ENCODE data around the genes PTH2R and MAP2.

DNA sequence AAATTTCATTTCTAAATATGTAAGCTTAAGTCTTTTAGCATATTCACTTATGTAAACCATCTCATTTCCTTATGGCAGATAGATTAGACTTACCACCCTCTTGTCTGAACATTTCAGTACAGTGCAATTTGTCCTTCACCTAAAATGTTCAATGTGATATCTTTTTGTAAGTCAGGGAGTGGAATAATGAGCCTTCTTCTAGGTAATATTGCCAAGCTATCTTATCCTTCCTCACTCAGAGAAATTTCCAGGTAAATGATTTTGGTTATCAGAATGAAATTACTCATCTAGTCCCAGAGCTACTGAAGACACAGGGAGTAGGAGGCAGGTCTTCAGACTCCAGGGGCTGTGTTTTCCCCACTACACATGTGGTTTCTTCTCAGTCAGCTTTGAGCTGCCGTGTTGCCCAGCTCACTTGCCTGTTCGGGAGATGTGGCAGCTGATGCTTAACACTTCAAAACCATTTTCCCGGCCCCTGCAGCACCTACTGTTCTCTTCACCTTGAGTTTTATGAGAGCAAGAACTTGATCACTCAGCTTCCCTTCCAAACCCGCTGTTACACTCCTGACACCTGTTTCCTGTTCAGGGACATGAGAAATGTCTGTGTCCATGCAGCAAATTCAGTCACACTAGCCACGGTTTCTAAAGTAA, 92.1 kb downstream of the KLF7 start:
- RRBS: no CpG with 5 or more reads among the region's 5 CpGs

DNA sequence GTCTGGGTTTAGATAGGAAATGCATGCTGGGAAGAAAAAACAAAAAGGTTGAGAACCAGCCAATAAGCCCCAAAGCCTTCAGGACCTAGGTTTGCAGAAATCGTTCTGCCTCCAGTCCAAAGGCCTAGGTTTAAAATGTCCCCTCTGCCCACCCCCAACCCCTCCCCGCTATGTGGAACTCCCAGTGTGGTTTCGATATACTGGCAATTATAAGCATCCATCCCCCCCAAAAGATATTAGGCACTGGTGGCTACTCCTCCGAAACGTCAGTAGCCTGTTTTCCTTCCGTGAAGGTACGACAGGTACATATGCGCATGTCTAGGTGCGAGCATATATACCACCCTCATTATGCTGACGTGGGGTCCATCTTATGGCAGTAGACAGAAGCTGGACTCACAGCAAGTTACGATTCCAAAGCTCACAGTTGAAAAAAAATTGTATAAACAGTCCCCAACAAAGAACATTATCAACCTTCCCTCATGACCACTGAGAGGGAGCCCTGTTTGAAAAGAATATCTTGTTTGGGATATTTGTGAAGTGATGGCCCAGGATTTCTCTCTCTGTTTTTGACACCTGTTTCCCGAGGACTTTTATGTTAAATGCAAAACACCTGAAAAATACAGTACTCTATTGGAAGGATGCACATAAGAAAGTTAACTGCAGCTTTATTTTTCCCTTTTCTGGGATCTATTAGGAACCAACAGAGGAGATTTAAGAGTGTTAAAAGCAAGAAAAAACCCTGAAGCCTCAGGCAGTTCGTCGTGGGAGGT, 89.7 kb downstream of the KLF7 start:
- RRBS: no CpG with 5 or more reads among the region's 14 CpGs

DNA sequence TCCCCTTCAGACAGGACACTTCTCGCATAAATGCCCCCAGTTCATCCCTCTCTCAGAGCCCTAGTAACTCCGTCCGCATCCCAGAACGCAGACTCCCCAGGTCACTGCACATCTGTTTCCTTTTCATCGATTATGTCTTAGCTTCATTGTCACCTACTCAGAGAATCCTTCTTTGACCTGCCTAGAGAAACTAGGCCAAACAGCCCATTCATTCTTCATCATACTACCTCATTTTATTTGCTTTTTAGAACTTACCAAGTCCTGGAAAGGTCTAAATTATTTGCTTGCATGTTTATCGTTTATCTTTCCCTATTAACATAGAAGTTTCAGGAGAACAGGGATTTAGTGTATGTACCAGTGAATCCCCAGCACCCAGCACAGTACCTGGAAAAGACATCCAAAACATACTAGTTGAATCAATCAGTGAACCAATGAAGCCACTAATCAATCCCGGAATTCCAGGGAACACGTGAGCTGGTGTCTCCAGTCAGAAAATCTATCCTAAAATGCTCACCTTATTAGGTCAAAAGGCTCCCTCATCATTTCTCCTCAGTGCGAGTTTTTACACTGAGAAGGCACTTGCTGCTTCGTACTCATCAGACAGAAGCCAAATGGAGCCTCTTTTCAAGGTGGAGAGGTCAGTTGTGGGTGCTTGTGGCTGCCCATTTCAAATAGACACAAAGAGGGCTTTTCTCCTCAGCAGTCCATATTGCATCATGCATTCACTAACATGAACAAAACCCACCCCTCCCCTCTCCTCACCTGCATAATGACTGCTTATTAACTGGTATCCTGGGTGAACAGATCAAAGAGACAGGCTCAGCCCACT, 29.2 kb downstream of the KLF7 start:
- RRBS: no CpG with 5 or more reads among the region's 10 CpGs

DNA sequence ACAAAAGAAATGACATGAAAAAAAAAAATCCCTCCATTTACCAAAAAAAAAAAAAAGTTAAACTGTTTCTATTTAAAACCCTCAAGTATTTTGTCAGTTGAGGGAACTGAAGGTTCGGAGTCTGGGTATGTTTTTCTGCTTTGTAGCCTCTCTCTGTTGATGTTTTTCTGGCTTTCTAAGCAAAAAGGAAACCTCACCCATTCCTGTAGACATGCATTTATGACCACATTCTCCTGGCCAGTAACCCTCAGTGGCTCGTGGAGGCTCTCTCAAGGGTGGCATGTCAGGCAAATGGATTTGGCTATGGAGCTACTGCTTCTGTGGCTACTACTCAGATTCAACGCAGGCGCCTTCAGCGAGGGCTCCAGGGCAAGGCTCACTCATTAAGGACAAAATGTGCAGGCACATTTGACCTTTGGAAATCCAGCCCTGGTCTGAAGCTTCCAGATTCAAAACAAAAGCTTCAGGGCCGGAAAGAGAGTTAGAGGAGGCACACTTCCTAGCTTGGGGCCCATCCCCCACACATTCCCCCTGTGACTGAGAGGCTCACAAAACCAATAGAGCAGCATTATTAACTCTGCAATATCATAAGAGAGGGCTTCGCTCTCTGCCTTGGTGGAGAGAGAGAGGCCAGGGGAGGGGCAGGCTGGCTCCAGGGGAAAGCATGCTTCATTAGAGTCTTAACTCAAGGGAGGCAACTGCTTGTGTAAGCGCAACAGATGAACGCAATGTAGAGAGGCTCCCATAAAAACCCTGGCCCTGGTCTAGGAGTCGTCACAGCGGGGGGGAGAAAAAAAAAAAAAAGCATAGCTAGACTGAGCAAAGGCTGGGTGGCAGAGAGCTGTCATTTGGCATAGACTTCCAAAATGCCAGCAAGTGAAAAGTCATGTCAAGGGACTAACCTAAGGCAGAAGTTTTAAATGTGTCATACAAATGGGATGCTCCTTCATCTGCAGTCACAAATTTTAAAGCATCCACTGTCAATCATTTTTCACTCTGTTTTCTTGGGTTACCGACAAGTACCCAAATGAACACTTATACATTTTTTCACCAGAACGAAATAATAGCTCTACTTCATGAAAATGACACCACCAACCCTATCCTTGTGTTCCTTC, 22.0 kb downstream of the KLF7 start:
- RRBS: no CpG with 5 or more reads among the region's 13 CpGs

- RRBS: no CpG with 5 or more reads among the region's 2 CpGs
These were observed 30.6 kb upstream of the CREB1 start for GRCh38 chr2:207499002-207499651.

GRCh38 chr2:207501208-207501729, 28.5 kb upstream of the CREB1 start:
- RRBS: no CpG with 5 or more reads among the region's 2 CpGs

- RRBS: 65% methylated on average over 5 of the region's 76 CpGs
These were observed 1.3 kb downstream of the FZD5 start for GRCh38 chr2:207768220-207768998.

GRCh38 chr2:207815369-207815568, 45.6 kb upstream of the FZD5 start:
- RRBS: no CpG with 5 or more reads among the region's 2 CpGs

GRCh38 chr2:207897445-207897767, 127.7 kb upstream of the FZD5 start:
- RRBS: no CpG with 5 or more reads among the region's 5 CpGs

GRCh38 chr2:207935856-207936386, 89.4 kb downstream of the PLEKHM3 start:
- RRBS: no CpG with 5 or more reads among the region's 4 CpGs

GRCh38 chr2:208112989-208113317, 11.4 kb downstream of the CRYGD start:
- RRBS: no CpG with 5 or more reads among the region's 6 CpGs

GRCh38 chr2:208256939-208257657, 2.2 kb upstream of the IDH1 start:
- RRBS: no CpG with 5 or more reads among the region's 9 CpGs

DNA sequence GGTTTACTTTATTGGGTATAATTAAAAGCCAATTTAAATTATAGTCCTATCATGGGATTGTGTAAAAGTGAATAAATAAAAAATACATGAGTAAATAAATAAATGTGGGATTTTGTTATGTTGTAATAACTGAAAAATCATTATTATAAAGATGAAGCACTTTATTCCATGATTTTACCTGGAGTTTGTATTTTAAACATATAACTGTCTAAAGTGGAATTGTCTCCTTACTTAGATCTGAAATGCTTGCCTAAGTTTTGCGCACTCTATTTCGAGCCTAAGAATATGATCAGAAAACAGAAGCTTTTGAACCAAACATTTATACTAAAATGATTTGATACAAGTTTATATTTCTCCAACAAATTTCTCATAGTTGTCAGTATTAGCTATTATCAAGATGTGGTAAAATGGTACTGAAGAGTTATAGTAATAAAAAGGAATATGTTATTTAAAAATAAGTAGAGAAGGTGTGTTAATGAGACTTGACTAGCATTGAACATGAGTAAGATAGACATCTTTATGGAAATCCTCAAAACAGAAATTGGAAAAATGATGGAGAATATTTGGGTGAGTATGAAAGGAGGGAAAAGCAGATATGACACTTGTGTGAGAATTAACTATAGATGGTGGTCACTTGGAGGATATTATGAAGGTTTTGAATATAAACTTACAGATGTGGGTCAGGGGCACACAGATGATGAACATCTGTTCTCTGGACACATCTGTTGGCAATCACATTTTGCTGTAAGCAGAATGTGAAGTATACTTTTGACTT, 39.8 kb downstream of the PIKFYVE start:
- RRBS: no CpG with 5 or more reads among the region's 2 CpGs

DNA sequence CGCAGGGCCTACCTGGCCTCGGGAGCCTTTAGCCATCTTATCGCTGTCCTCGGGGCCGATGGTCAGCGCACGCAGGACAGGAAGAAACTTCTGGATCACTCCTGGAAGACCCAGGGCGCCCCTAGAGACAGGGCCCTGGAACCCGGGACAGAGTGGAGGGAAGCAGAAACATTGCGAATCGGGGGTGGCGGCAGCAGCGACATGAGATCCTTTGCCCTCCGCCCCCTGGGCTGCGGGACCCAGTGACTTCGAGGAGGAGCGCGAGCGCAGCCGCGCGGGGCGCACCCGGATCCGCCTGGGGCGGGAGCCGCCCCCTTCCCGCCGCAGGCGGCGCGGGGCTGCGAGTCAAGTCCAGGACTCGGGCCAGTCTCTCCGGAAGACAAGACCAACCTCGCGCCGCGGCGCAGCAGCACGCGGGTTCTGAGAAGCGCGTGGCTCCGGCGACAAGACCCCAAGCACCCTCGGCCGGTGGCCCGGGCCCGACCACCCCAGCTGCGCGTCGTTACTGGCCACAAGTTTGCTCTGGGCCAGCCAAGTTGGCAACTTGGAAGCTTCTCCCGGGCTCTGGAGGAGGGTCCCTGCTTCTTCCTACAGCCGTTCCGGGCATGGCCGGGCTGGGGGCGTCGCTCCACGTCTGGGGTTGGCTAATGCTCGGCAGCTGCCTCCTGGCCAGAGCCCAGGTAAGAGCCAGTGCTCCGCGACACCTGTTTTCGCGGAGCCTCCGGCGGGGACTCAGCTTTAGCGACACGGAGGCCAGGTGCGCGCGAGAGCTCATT, at the start of gene PTH2R:
TSS of gene PTH2R (plus strand) at position 354 of the 776 bp plus-strand sequence.
- RRBS: 24% methylated on average over 34 of the region's 72 CpGs

DNA sequence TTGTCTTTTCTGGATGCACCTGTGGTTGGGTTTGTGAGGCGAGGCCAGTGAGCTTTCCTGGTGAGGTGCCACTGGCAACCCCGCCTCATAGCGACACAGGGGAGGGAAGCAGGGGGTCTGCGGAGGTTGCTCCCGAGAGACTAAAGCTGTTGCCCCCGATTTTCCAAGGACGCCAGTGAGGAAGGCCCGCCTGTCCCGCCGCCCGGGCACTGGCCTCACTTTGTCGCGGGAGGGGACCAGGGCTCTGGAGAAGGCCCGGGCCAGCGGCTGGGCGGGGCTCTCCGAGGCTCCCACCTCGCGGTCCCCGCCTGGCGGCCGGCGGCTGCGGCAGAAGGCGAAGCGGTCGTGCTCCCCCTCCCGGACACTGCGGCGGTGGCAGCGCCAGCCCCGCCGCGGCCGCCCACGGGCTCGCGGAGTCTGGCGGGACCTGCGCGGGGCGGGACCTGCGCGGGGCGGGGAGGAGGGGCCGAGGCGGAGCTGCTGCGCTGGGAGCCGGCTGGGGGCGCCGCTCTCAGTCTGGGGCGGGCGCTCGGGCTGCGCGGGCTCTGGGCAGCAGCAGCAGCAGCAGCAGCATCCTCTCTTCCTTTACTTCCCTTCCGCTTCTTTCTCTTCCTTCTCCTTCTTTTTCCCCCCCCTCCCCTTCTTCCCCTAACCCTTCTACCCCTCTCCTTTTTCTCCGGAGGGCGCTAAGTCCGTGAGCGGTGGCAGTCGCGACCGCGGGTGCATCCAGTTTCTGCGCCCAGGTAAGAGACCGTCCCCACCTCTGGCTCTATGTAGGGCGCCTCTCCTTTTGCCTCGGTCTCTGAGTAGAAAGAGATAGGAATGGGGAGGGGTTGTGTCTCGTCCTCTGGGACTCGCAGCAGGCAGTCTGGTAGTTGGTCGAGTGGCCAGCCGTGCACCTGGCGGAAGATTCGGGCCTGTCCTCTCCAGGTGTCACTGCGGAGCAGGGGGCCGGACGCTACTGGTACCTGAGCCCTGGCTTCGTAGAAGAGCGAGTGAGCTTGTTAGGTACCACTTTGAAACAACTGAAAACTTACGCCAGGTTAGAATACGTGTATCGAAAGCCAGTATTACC, at the start of gene MAP2:
TSS of gene MAP2 (plus strand) at position 514 of the 1,075 bp plus-strand sequence.
- RRBS: 2% methylated on average over 18 of the region's 83 CpGs

DNA sequence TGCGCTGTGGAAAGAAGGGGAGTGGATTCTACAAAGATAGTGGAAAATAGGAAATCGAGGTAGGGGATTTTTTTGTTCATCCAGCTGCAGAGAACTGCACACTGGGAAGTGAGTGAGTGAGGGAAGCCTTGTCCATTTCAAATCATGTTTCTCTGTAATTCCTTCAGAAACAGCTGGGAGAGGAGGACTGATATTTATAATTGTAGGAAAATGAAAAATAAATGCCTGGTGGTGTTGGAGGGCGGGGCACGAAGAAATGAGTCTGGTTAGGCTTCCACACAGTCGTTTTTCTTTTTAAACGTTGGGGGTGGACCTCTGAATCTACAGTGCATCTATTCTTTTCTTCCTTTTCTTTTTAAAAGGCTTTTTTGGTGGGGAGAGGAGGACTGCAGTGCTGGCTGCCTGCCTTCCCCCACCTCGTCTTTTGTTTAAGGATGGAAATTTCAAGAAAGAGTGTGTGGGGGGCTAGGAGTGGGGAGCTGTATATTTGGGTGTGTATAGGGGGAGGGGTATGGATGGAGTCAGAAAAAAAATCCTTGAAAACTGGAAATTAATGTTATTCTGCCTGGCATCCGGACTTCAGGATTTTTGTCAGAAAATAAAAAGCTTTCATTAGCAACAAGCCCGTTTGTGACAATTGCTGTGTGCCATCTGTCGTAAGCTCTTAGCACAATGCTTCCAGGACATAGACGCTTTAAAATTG, 913 bp downstream of the MAP2 start:
- RRBS: no CpG with 5 or more reads among the region's 11 CpGs

DNA sequence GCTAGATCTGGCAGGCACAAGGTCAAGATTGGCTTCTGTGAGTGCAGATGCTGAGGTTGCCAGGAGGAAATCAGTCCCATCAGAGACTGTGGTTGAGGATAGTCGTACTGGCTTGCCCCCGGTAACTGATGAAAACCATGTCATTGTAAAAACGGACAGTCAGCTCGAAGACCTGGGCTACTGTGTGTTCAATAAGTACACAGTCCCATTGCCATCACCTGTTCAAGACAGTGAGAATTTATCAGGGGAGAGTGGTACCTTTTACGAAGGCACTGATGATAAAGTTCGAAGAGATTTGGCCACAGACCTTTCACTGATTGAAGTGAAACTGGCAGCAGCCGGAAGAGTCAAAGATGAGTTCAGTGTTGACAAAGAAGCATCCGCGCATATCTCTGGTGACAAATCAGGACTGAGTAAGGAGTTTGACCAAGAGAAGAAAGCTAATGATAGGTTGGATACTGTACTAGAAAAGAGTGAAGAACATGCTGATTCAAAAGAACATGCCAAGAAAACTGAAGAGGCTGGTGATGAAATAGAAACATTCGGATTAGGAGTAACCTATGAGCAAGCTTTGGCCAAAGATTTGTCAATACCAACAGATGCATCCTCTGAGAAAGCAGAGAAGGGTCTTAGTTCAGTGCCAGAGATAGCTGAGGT, 76.9 kb upstream of the UNC80 start:
- RRBS: no CpG with 5 or more reads among the region's 10 CpGs

- RRBS: no CpG with 5 or more reads among the region's 2 CpGs
These were observed 1.4 kb downstream of the KANSL1L start for GRCh38 chr2:210169763-210170191.

- RRBS: no CpG with 5 or more reads among the region's 2 CpGs
These were observed 11.6 kb downstream of the MYL1 start for GRCh38 chr2:210303433-210303741.

GRCh38 chr2:210574883-210575511, 18.6 kb downstream of the CPS1 start:
- RRBS: no CpG with 5 or more reads among the region's 8 CpGs